A375 (cell line): ENCODE data around the genes HACD4, ELAVL2 and TUSC1.

DNA sequence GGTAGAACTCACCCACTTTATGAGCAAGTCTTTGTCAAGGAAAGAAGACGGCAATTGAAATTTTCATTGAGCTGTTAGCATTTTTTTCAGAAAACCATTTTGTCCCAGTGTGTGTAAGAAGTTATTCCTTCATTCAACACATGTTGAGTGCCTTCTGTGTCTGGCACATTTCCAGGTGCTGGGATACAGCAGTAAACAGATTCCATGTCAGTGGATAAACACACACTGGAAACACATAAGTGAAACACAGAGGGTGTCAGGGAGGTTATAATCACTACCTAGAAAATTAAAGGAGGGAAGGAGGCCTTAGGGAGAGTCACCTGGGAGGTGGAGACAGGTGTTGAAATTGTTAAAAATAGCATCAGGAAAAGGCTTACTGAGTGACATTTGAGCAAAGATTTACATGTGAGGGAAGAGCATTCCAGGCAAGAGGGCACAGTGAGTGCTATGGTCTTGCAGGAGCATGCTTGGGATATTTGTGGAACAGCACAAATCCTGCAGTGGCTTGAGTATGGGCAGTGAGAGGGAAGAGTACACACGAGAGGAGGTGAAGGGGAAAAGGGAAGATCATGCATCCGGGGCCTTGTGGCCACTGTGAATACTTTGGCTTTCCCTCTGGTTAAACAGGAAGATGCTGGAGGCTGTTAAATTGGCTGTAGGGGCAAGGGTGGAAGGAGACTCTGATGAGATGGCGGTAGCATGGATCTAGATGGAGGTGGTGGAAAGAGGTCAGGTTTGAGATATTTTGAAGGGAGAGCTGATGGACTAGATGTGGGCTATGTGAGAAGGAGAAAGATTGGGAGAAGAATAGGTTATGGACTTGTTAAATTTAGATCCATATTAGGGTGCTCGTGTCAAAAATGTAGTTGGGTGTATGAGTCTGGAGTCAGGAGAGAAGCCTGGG lies 36.6 kb downstream of the ACER2 start:
- RAMPAGE, long total RNA = no peak

DNA sequence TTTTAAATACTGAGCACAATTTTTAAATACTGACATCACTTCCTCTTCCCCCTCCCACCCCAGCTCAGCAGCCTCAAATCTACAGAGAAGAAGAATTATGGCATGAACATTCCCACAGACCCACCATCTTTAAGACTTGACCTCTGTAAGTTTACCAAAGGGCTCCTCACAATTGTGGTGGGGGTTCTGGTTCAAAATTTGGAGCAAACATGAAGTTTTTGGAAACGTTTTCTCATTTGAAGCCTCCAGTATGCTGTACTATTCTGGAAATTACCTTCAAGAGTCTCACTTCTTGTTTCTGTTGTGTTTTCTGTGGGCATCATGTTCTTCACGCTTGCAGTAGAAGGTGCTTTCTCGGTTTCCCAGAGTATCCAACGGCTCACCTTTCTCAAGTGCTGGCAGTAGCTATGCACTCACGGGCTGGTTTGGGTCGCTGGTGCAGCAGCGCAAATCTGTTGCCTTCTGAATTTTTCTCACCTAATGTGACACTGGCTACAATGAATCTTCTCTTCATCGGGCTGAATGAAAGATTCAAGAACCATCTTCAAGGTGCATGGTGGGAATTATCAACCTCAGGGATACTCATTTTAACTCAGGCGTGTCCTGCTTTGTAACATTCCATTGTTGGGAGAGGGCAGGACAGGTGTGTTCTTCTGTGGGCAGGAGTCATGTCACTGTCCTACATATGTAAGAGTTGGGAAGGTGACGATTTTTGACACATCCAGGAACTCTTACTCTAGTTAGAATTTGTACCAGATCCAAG lies 42.9 kb downstream of the ACER2 start:
- RAMPAGE, long total RNA = no peak

DNA sequence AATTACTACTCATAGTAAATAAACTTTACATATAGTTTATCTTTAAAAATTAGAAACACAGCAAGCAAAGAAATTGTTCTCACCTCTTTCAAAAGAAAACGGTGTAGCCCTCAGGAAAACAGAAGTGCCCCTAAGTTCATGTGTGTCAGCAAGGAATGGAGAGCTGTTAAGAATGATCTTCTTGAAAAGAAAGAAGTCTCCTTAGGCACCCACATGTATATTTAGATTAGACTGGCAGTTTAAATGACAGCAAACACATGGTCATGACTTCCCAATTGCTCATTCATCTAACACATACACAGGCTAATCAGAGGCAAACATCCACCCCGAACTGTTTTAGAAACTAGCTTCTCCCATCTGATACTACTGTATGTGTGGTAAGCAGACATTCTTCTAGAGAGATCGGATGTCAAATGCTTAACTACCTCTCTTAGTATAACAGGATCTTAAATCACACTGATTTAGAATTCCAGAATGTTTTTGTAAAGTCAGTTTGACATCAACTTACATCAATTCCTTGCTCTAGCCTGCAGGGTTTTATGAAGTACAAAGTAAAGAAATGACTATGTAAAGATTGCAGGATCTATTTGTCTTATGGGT lies 239.9 kb downstream of the MLLT3 start:
- RAMPAGE, long total RNA = no peak

DNA sequence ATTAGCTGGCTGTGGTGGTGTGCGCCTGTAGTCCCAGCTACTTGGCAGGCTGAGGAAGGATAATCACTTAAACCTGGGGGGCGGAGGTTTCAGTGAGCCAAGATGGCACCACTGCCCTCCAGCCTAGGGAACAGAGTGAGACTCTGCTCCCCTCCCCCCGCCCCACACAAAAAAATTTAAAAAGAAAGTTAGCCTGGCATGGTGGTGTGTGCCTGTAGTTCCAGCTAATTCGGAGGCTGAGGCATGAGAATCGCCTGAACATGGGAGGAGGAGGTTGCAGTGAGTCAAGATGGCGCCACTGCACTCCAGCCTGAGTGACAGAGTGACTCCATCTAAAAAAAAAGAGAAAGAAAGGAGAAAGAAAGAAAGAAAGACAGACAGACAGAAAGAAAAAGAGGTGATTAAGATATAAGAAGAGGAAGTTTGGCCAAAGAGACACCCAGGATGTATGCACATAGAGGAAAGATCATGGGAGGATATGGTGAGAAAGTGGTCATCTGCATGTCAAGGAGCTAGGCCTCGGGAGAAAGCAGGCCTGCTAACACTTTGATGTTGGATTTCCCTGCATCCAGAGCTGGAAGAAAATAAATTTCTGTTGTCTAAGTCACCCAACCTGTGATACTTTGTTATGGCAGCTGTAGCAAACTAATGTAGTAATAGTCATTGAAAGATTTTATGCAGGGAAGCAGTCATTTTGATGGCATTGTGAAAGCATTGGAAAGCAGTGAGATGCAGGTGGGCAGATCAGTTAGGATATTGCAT lies 24.8 kb upstream of the FOCAD start:
- RAMPAGE, long total RNA = no peak

DNA sequence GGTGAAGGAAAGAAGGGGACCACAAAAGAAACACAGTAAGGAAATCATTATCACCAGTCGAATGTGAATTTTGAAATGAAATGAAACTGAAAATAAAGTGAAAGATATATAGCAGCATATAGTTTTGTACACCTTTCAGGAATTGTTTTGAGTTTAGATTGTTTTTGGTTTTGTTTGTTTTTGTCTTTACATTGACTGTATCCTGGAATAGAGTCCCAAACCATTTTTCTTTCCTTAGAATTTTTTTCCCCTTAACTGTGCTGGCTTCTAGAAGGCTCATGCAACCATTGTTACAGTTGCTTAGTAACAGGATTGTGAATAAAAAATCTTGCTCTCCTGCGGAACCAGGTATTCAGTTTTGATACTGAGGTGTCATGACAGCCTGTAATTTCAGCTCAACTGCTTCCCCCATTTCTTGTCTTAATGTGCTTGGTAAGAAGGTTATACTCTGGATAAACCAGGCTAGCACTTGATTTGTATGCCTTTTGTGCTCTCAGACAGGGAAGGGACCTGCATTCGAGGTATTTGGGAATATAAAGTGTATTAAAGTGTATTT lies 42.0 kb downstream of the FOCAD start:
- RAMPAGE, long total RNA = no peak

- RAMPAGE, long total RNA = no peak
Observed at GRCh38 chr9:21030976-21031920, at the start of gene HACD4. Gene HACD4, minus strand, starts transcription at chr9:21031640.

DNA sequence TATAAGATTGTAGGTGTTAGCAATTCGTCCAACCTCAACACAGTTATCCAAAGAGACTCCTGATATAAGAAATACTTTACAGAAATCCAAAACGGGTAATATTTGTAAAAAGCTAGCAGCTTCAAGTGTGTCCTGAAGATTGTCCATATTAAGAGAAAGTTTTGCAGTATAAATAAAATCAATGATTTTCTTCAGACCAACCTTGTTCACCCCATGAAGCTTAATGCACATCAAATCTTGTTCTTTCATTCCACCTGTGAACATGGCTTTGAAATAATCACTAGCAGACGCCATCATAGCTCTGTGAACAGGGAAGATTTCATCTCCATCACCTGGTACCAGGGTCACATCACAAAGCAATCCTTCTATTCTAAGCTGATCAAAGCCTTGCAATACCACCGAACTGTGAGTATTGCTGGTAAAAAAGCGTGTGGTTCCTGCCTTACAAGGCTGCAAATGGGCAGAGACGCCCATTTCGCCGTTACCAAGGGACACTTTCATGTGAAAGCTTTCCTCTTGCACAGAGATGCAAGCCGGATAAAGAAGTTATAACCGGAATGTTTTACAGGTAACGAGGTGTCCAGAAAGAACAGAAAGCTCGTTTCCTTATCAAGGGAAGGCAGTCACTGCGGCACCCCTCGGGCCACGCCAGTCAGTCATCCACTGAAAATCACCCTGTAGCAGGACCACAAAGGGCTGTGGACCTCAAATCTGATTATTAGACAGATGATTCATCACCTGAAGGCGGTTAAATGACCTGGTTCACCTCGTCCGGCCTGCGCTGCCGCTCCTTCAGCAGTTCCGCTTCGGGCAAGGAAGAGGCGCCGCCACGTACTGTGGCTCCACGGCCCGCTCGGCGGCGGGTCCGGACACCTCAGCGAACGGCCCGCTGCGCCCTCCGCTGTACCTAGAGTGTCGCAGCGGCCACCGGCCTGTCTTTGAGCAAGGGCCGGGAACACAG lies 565 bp downstream of the KLHL9 start:
- RAMPAGE, long total RNA = no peak

DNA sequence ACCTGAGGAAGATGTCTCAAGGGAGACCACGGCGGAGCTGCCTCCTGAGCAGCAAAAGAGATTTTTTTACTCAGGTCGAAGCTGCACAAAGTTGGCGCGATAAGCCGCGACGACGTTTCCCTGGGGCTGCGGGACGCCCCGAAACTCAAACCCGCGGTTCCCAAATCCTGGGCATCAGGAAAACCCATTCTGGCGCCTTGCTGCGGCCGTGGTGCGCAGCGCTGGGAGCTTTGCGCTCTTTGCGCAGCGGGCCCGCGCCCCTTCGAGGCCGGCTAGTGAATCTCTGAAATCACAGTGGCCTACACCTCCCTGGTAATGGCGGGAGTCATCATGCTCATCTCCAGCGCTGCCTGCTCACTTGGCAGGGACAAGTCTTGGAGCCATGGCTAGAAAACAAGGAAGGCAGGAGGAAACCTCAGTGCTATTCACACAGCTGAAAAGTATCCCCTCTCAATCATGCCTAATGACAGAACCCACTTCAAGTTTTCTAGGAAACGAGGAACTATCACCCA lies 6.1 kb upstream of the IFNA8 start:
- RAMPAGE, long total RNA = no peak

DNA sequence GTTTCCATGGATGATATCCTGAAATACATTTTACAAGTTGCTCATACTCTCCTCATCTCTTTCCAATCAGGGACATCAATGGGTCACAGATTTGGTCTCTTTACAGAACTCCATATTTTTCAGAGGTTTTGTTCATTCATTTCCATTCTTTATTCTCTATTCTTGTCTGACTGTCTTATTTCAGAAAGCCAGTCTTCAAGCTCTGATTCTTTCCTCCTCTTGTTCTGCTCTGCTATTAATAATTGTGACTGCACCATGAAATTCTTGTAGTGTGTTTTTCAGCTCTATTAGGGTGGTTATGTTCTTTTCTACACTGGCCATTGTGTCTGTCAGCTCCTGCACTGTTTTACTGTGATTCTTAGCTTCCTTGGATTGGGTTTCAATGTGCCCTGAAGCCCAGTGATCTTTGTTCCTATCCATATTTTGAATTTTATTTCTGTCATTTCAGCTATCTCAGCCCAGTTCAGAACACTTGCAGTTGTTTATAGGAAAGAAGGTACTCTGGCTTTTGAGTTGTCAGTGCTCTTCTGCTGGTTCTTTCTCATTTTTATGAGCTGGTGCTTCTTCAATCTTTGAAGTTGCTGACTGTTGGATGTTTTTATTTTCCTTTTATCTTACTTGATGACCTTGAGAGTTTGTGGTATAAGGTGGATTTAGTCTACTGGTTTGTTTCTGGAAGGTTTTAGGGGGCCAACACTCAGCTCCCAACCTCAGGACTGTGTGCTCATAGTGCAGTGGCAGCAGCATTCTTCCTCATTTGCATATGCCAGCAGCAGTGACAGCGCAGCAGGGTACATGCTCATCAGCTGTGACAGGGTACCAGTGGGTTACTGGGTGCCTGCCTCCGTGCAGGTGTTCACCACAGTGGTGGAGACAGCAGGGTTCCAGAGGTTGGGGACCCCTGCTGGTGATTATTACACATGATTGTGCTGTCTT lies 45.1 kb upstream of the IFNE start:
- RAMPAGE, long total RNA = no peak

- RAMPAGE, long total RNA = no peak
Observed at GRCh38 chr9:23826114-23826607, at the start of gene ELAVL2. Gene ELAVL2, minus strand, starts transcription at chr9:23826240.

GRCh38 chr9:25677747-25678950 lies at the start of gene TUSC1:
Gene TUSC1, minus strand, starts transcription at chr9:25678444.
- RAMPAGE, long total RNA = no peak

DNA sequence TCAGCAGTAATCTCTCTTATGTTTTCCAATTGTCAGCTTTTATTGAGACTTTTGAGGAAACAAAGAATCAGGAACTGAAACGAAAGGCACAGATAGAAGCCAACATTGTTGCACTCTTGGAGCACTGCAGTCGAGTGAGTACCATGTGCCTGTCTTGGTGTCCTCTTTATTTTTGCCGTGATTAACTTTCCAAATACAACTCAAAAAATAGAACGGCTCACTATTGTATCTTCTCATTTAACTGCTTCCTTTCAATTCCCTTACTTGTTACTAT lies 41.7 kb upstream of the LRRC19 start:
- RAMPAGE, long total RNA = no peak

- RAMPAGE, long total RNA = no peak
Observed at GRCh38 chr9:27137962-27138534, 29.0 kb downstream of the TEK start.

GRCh38 chr9:27528619-27528915 lies 1.0 kb downstream of the MOB3B start:
- RAMPAGE, long total RNA = no peak

GRCh38 chr9:27664070-27664632 lies 90.9 kb upstream of the C9orf72 start:
- RAMPAGE, long total RNA = no peak

DNA sequence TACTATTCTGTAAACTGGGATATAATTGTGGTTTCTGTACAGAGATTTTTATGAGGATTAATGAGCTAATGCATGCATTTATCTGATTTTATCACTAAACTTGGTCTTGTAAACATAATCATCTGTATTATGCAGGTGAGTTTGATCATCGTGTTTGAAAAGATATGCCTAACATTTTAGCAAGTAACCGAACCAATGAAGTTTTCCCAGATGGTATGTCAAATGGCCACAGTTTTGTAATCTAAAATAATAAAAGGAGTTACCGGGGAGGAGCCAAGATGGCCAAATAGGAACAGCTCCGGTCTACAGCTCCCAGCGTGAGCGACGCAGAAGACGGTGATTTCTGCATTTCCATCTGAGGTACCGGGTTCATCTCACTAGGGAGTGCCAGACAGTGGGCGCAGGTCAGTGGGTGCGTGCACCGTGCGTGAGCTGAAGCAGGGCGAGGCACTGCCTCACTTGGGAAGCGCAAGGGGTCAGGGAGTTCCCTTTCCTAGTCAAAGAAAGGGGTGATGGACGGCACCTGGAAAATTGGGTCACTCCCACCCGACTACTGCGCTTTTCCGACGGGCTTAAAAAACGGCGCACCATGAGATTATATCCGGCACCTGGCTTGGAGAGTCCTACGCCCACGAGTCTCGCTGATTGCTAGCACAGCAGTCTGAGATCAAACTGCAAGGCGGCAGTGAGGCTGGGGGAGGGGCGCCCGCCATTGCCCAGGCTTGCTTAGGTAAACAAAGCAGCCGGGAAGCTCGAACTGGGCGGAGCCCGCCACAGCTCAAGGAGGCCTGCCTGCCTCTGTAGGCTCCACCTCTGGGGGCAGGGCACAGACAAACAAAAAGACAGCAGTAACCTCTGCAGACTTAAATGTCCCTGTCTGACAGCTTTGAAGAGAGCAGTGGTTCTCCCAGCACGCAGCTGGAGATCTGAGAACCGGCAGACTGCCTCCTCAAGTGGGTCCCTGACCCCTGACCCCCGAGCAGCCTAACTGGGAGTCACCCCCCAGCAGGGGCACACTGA lies 117.3 kb upstream of the C9orf72 start:
- RAMPAGE, long total RNA = no peak

DNA sequence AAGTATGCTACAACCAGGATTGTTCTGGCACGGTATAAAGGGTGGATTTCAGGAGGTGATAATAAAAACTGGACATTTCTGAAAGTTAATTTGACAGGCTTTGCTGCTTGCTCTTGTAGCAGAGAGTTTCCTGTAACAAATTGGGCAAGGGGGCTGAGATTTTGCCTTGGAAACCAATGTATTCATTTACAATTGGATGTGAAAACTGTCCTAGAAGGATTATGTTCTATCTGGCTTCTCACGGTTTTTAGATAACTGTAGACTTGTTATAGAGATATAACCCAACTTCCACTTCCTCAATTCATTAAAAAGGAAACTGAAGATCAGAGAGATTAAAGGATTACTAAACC lies 129.8 kb upstream of the C9orf72 start:
- RAMPAGE, long total RNA = no peak

DNA sequence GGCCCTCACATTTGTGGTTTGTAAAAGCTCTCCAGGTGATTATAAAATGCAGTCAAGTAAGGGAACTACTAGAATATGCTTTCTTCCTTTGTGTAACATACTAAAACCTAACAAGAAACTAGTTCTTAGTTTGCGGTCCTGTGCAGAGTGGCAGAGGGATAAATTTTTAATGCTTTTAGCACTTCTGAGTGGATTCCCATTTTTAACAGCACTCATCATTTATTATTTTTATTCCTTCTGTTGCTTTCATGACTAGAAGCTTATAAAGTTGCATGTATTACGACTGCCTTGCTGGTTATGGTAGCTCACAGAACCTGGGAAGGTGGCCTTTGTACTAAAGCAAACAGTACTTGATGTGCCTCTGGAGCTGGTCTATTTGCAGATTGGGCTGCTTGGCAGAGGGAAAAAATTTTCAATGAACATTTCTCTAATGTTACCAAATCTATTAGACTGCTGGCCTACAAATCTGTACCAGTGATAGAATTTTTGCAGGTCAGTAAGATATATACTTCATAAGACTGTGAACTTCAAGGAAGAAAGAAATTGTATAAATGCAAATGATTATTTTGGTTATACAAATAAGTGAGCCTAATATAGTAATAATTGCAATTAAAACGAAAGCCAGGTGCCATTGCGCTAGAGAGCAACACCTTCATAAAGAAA lies 274.5 kb upstream of the C9orf72 start:
- RAMPAGE, long total RNA = no peak

GRCh38 chr9:32457251-32457871 lies 68.6 kb downstream of the RIGI start:
- RAMPAGE, long total RNA = no peak

DNA sequence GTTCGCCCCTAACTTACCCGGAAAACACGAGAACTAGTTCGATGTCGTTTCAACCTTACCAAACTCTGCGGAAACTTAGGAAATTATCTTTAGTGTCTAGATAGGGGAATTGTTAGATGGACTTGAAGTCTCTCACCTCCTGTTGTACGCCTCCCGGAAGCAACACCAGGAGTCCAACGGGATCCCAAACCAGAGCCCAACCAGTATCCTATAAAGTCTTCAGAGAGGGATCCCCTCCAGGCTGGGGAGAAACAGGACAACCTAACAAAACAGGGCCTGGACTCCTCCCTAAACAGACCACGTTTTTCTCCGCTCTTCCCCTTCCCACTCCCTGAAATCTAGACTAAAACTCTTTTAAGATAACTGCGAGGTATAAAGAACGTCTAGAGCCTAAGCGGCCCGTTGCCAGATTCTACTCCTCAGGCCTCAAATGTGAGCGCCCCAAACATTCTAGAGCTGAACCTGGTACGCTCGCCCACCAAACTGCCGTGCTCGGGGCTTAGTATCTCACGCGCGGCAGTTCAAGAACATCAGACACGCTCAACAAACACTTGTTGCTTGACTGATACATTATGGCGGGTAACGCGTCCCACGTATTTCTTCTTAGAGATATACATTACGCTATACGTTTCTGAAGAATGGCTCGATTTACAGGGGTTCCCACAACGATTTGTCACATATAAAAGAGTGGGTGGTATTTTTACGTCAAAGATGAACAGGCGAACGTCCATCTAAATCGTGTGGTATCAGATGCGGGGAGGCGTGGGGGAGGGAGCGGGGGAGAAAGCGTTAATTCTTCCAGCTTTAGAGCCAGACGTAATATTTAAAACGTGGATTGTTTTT lies 677 bp upstream of the SMIM27 start:
- RAMPAGE, long total RNA = no peak